ENCODE results near the gene TRIB2.

DNA sequence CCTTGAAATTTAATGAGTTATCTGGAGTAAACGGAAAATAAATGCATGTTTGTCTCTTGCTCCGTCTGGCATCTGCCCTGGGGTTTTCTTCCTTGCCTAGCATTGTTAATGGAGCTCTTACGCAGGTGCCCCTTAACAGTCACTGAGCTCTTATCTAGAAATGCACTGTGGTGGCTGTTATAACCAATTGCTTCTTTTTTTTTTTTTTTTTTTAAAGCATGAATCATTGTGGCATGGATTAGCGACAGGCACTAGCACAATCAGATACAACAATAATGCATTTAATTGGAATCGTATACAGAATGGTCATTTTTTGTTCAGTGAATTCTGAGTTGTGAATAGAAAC is 26.9 kb upstream of the LPIN1 start:
- PRO-cap, 4 experiments = no peak in any of the 4 experiments
- RAMPAGE, long total RNA, 4 experiments = no peak in any of the 4 experiments

GRCh38 chr2:11738908-11739583 is 7.4 kb upstream of the LPIN1 start:
- PRO-cap, 4 experiments = no peak in any of the 4 experiments
- RAMPAGE, long total RNA, 4 experiments = no peak in any of the 4 experiments

DNA sequence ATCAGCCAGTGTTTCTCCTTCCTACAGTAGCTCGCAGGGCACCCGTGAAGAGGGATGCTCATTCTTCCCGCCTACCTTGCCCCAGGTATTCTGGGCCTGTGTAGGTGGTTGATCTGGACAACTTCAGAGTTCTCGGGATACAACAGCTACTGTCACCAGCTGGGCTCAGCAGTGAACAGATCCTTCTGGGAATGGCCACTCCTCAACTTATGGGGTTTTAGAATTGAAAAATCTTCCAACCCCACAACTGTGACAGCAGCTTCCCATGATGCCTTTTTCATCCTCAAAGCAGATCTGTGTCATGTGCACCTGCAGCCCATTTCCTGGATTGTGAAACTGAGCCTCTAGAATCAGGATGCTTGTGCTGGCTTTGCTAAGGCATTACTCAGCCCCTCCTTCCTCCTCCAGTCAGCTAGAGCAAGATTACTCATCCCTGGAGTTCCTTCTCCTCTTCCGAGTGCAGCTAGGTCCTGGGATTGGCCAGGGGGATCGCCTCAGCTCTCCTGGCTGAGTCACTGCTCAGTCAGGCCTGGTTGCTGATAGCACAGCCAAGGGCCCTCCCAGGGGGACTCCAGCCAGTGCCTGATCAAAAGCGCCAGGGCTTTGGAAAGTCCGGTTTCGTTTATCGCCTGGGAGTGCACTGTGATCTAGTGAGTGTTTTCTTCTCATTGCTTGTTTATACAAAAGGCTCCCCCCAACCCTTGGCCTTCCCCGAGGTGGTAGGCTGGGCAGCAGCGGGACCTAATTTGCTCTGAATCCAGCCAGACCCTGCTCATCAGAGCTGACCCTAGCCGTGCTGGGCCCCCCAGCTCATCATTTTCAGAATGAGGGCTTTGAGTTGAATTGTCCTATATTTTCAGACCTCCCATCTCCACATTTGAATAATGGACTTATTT is 2.4 kb upstream of the LPIN1 start:
- PRO-cap, 4 experiments = peak in 3 of 4 experiments; most common plus-strand start position 589 of the sequence (in 1); most common minus-strand start position 531 of the sequence (in 3)
- RAMPAGE, long total RNA, 4 experiments = no peak in any of the 4 experiments

- PRO-cap, 4 experiments = no peak in any of the 4 experiments
- RAMPAGE, long total RNA, 4 experiments = no peak in any of the 4 experiments
These were observed 259.6 kb downstream of the LPIN1 start for GRCh38 chr2:12005925-12006458.

DNA sequence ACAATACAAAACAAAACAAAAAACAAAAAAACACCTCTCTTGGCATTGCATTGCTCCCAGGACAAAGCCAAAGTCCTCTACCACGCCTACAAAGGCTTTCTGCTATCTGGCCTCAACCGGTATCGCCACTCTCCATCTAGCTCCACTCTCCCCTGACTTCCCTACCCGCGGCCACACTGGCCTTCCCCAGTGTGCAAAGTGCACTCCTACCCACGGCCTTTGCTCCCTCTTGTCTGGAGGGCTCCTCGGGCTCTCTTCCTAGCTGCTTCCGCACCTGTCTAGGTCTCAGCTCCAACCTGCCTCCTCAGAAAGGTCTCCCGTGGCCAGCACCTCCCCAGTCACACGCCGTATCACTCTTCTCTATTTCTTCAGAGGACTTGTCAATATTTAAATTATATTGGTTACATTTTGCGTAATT is 332.9 kb downstream of the LPIN1 start:
- PRO-cap, 4 experiments = peak in 1 of 4 experiments; most common minus-strand start position 305 of the sequence (in 1)
- RAMPAGE, long total RNA, 4 experiments = no peak in any of the 4 experiments

DNA sequence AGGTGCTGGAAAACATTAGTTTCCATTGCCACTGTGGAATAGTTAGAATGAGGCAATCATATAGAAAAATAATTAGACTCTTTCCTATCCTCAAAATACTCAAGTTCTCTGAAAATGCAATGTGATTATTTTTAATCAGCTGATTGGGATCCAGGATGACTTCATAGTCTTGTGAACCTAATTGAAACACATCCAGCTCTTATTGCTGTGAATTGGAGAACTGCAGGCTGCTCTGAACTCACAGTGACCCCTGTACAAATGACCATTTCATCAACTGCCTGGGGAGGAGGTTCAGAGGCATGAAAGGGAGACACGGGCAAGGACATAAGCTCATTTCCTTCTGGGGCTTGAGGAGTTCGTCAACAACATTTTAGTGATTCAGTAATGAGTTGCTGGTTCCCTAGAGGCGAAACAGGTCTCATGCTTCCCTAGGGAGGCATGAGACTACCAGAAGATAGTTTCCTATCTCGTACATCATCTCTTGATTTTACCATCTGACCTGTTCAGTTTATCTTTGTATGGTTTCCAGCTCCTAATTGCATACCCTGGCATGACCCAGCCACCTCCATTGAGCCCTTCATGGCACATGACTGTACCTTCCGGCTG is 422.6 kb downstream of the LPIN1 start:
- PRO-cap, 4 experiments = peak in 3 of 4 experiments; most common plus-strand start position 294 of the sequence (in 1)
- RAMPAGE, long total RNA, 4 experiments = no peak in any of the 4 experiments

DNA sequence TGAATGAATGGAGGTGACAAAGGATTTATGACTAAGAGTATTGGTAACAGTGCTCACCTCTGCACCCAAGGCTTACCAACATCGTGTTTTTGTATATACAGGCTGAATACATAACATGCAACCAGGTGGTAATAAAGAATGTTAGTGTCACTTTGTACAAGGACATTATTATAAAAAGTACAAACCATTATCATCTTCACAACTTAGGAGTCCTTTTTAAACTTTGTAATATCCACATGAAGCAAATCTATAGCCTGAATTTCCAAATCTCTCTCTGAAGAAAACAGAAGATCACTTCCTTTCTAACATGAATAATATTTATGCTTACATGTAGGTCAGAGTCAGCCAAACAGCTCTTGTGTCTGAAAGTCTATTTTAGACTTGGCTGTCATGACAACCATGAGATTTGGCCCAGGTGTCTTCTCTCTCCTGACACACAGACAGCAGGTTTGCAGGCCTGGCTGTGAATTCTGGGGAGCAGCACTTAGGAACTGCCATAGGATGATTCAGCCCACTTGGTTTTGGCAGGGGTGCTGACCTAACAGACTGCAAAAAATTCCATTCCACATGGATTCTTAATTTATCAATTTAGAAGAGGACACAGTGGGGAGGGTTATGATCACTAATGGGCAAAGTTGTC is 454.2 kb upstream of the TRIB2 start:
- PRO-cap, 4 experiments = no peak in any of the 4 experiments
- RAMPAGE, long total RNA, 4 experiments = no peak in any of the 4 experiments

- PRO-cap, 4 experiments = no peak in any of the 4 experiments
- RAMPAGE, long total RNA, 4 experiments = no peak in any of the 4 experiments
These were observed 335.1 kb upstream of the TRIB2 start for GRCh38 chr2:12381708-12381994.

GRCh38 chr2:12716839-12717321 is at the start of gene TRIB2:
Gene TRIB2 (plus strand): TSS chr2:12716936.
- PRO-cap, 4 experiments = peak in 4 of 4 experiments; most common plus-strand start chr2:12716926 (in 3); most common minus-strand start chr2:12716995 (in 1)
- RAMPAGE, long total RNA, 4 experiments = start-site peak on the plus strand in 4 of 4 experiments, at chr2:12716909-12717274 at its widest, 28 to 742 reads per replicate

- PRO-cap, 4 experiments = no peak in any of the 4 experiments
- RAMPAGE, long total RNA, 4 experiments = no peak in any of the 4 experiments
These were observed 209.8 kb downstream of the TRIB2 start for GRCh38 chr2:12926507-12927003.

GRCh38 chr2:12935158-12935575 is 218.4 kb downstream of the TRIB2 start:
- PRO-cap, 4 experiments = no peak in any of the 4 experiments
- RAMPAGE, long total RNA, 4 experiments = no peak in any of the 4 experiments

GRCh38 chr2:13000650-13001117 is 283.9 kb downstream of the TRIB2 start:
- PRO-cap, 4 experiments = no peak in any of the 4 experiments
- RAMPAGE, long total RNA, 4 experiments = no peak in any of the 4 experiments

DNA sequence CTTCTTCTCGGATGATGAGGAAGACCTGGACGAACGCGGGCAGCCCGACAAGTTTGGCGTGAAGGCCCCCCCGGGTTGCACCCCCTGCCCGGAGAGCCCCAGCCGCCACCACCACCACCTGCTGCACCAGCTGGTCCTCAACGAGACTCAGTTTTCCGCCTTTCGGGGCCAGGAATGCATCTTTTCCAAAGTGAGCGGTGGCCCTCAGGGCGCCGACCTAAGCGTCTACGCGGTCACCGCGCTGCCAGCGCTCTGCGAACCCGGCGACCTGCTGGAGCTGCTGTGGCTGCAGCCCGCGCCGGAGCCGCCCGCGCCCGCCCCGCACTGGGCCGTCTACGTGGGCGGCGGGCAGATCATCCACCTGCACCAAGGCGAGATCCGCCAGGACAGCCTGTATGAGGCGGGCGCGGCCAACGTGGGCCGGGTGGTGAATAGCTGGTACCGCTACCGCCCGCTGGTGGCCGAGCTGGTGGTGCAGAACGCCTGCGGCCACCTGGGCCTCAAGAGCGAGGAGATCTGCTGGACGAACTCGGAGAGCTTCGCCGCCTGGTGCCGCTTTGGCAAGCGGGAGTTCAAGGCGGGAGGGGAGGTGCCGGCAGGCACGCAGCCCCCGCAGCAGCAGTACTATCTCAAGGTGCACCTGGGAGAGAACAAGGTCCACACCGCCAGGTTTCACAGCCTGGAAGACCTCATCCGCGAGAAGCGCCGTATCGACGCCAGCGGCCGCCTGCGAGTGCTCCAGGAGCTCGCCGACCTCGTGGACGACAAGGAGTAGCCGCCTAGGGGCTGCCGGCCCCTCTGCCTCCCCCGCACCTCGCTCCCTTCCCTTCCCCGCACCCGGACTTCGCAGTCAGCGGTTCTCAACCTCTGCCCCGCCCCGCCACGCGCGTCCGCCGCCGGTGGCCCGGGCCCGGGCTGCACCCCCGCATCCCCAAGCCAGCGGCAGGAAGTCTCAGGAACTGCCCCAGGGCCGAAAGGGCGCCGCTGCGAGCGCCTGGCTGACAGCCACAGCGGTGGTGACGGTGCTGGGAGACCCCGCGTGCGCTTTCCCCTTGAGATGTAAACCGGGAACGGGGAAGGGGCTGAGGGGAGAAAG is 1.9 kb downstream of the LRATD1 start:
- PRO-cap, 4 experiments = peak in 2 of 4 experiments; most common plus-strand start position 503 of the sequence (in 2)
- RAMPAGE, long total RNA, 4 experiments = no peak in any of the 4 experiments

GRCh38 chr2:15630713-15631070 is 39.0 kb downstream of the DDX1 start:
- PRO-cap, 4 experiments = no peak in any of the 4 experiments
- RAMPAGE, long total RNA, 4 experiments = no peak in any of the 4 experiments

- PRO-cap, 4 experiments = no peak in any of the 4 experiments
- RAMPAGE, long total RNA, 4 experiments = no peak in any of the 4 experiments
These were observed 2.9 kb downstream of the MYCN start for GRCh38 chr2:15943030-15943939.

DNA sequence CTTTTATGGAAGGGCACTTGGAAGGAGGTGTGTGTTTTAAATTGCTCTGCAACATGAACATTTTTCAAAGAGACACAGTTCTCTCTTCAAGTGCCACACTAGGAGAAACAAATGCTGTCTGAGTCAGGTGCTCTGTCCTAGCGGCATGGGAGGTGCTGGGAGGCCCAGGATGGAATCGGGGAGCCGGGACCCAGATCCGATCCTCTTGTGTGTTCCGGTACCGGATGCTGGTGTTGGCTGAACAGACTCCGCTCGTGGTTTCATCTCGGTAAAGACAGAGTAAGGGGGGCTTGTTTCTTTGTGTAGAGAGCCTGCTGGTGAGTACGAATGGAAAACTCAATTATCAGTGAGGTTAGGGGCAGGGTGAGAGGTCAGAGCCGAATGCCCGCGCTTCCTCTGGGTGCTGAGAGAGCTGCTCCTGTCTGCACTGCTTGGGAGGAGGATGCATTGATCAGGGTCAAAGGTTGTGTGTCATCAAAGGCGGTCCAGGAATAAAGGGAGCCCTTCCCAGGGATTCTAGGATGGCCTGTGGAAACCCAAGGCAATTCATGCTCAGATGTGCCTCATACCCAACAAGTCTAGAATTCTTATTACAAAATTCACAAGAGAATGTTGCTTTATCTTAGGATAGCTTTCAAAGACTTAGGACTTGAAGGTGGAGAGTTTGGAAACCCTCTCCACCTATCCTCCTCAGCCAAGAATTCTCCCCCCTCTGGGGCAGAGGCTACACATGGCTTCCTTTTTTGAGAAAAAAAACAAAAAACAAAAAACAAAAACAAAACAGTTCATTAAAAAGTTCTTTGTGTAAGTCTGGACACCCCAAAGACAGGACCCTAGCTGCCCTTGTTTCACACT is 143.9 kb downstream of the MYCN start:
- PRO-cap, 4 experiments = no peak in any of the 4 experiments
- RAMPAGE, long total RNA, 4 experiments = no peak in any of the 4 experiments

DNA sequence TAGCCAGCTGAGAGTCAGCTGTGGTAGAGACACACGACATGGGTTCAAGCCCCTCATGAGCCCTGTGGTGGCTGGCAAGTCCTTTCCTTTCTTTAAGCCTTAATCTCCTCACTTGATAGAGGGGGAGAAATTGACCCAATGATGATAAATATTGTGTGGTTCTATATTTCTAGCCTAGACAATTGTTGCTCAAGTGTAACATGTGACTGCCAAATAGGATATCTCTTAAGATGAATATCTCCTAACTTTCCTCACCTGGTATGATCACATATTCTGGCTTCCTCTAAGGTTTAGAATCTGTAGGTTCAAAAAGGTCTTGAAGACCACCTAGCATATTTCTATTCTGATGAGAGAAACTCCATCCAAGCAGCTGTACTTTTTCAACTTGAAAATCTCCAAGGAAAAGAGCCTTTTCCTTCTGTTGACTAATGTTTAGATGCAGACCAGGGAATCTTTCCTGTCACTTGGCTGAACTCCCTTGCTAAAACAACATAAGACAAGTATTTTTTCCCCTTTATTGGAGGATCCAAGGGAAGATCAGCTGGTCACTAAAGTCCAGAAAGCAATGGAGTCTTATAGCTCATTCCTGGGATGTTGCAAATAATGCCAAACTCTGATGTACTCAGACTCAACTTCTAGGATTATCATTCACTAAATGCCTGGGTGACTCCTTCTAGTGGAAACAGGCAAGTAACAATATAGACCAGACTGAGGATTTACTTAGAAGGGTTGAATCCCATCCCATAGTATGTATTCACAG is 114.8 kb downstream of the CYRIA start:
- PRO-cap, 4 experiments = no peak in any of the 4 experiments
- RAMPAGE, long total RNA, 4 experiments = no peak in any of the 4 experiments

GRCh38 chr2:16560509-16561041 is 105.1 kb downstream of the CYRIA start:
- PRO-cap, 4 experiments = peak in 3 of 4 experiments; most common minus-strand start chr2:16560760 (in 3)
- RAMPAGE, long total RNA, 4 experiments = no peak in any of the 4 experiments

- PRO-cap, 4 experiments = peak in 2 of 4 experiments; most common minus-strand start chr2:16619890 (in 2)
- RAMPAGE, long total RNA, 4 experiments = no peak in any of the 4 experiments
These were observed 46.0 kb downstream of the CYRIA start for GRCh38 chr2:16619602-16620078.

DNA sequence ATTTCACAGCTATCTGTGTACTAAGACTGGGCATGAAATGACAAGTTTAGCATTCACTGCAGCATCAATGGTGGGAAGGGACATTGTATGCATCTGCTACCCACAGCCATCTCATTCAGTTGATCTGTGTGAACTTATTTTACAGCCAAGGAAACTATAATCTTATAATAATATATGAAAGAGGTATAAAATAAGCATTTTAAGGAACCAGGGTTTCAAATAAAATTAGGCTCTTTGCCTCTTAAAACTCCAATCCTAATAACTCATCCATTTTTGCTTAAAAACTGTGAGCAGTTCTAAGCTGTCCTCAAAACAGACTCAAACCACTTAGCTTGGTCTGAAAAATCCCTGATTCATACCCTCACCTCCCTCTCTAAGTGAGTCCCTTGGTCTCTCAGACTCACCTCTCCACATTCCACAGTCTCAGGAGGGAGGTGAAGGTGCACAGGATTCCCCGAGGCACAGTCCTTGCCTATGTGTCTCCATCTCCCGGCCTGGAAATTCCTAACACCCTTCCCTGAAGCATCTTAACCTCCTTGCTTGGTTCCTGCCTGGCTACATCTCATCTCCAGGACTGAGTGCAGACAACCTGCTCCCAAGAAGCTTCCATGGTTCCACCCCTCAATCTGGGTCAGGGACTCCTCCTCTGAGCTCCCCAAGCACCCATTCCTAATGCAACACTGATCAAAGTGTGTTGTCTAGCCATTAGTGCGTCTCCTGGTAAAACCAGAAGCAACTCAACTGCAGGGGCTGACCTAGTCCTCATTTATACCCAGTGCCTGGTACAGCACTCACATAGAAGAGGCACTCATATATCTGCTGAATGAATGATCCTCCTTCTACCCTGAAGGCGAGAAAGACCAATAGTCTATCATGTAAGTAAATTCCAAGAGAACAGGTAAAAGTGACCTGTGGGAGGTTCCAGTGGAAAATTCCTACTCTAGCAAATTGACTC is 45.0 kb downstream of the CYRIA start:
- PRO-cap, 4 experiments = no peak in any of the 4 experiments
- RAMPAGE, long total RNA, 4 experiments = no peak in any of the 4 experiments